ENCODE data around the genes LMBRD2 and NADK2.

DNA sequence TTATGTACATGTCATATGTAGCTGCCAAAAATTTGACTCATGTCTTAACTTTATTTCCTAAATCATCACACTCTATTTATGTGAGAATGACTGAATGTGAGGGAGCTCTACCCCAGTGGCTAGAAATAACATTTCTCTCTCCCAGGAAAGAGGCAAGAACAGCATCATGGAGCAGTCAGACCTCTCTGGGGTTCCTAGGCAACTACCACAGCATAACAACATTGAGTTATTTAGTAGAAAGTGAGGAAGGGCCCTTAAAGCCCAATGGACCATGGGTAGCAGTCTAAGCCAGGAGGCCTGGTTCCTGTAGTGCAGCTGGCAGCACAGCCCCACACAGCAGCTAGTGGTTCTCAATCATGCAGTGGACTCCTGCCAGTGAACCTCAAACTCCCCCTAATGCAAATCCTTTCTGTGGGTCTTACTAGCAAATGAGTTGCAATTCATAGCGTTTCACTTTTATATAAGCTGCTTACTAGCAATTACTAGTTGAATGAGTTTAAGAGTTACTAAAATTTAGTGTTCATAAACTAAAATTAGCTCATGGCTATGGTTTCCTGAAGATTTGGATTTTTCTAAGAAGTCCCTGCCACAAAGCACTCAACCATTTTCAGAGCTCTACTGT lies 55.4 kb downstream of the SPEF2 start:
- PRO-cap, 4 experiments: no peak in any of the 4 experiments
- RAMPAGE, long total RNA, 4 experiments: no peak in any of the 4 experiments

- PRO-cap, 4 experiments: peak in 4 of 4 experiments; most common plus-strand start chr5:35781259 (in 3)
- RAMPAGE, long total RNA, 4 experiments: no peak in any of the 4 experiments
These were observed 75.7 kb upstream of the IL7R start for GRCh38 chr5:35780910-35781381.

- PRO-cap, 4 experiments: no peak in any of the 4 experiments
- RAMPAGE, long total RNA, 4 experiments: no peak in any of the 4 experiments
These were observed 4.0 kb downstream of the IL7R start for GRCh38 chr5:35860669-35861195.

DNA sequence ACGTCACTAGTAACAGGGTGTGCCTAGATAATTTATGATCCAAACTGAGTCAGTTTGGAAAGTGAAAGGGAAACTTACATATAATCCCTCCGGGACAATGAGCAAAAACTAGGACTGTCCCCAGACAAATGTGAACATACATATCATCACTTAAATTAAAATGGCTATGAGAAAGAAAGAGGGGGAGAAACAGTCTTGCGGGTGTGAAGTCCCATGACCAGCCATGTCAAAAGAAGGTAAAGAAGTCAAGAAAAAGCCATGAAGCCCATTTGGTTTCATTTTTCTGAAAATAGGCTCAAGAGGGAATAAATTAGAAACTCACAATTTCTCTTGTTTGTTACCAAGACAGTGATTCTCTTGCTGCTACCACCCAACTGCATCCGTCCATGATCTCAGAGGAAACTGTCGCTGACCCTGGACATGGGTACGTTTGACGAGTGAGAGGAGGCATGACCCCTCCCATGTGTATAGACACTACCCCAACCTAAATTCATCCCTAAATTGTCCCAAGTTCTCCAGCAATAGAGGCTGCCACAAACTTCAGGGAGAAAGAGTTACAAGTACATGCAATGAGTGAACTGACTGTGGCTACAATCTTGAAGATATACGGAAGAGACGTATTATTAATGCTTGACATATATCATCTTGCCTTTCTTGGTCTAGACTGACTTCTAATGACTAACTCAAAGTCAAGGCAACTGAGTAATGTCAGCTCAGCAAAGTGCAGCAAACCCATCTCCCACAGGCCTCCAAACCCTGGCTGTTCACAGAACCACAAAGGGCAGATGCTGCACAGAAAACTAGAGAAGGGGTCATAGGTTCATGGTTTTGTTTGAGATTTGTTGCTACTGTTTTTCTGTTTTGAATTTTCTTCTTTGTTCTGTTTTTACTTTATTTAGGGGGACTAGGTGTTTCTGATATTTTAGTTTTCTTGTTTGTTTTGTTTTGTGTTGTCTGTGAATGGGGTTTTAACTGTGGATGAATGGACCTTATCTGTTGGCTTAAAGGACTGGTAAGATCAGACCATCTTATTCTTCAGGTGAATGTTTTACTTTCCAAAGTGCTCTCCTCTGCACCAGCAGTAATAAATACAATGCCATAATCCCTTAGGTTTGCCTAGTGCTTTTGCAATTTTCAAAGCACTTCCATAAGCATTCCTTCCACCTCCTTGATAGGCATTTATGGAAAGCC lies 20.8 kb downstream of the IL7R start:
- PRO-cap, 4 experiments: peak in 2 of 4 experiments; most common plus-strand start position 195 of the sequence (in 2)
- RAMPAGE, long total RNA, 4 experiments: no peak in any of the 4 experiments

DNA sequence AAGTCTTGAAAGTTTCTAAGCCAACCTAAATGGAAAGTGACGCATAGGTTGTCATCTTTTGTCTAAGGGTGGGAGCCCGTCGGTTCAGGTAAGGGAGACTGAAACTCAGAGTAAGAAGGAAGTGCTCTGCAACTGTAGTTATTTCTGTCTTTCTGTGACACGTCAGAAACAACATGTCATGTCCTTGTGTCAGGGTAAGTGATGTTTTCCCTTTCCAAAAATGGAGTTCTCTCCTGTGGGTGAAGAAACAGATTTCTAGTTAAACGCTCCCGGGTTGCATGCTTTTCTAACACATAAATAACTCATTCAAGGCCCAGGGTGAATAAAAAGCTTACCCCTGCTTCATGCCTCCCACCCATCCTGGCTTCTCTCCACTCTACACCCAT lies 33.6 kb downstream of the CAPSL start:
- PRO-cap, 4 experiments: peak in 1 of 4 experiments; most common minus-strand start position 100 of the sequence (in 1)
- RAMPAGE, long total RNA, 4 experiments: no peak in any of the 4 experiments

GRCh38 chr5:36079331-36079573 lies 12.6 kb upstream of the UGT3A2 start:
- PRO-cap, 4 experiments: no peak in any of the 4 experiments
- RAMPAGE, long total RNA, 4 experiments: no peak in any of the 4 experiments

DNA sequence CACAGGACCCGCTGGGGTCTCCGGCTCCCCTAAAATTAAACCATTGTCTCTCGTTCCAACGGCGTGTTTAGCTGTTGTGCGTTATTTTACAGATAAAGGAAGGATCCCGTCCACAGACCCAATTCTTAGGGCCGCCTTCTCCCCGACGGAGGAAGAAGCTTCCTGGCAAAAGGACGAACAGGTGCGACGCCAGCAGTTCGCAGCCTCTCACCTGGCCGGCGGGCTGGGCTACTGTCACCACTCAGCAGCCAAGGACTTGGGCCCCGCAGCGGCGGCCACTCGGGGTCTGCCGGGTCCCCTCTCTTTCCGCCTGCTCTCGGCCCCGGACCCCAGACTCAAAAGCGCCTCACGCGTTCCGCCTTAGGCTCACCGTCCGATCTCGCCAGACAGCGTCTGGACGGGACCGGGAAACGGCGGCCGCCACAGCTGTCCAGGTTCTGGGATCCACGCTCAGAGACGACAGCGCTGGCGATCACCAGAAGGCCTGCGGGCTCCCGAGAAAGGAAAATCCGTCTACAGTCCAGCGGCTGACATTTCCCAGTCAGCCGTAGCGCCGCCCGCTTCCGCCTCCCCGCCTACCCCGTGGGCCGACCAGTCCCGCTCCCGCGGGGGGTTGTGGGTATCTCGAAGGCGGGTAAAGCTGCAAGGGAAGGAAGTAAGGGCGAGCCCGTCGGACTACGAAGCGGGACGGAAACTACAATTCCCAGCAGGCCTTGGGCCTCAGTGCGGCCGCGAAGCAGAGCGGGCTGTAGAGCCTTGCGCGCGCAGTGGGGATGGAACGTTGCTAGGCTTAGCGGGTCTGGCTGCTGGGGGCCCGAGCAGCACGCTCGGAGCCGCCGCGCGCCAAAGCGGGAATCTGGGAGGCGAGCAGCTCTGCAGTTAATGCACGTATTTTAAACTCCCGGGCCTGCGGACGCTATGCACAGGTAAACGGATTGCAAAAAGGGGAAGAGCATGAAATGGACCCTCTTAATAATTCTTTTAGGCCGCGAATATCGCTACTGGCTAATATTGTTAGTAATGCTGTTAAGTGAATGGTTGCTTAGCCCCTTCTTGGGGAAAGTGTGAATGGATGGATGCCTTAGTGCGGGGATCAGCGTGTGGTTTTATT lies at the start of gene LMBRD2:
TSS of gene LMBRD2 (minus strand) at position 543 of the 1,111 bp plus-strand sequence.
- PRO-cap, 4 experiments: peak in 4 of 4 experiments; most common plus-strand start position 767 of the sequence (in 2); most common minus-strand start position 565 of the sequence (in 2)
- RAMPAGE, long total RNA, 4 experiments: start-site peak on the plus strand in 4 of 4 experiments, centred at positions 753 to 774 of the sequence, 80 to 117 reads per replicate; start-site peak on the minus strand in 1 of 4 experiments, centred at position 568 of the sequence, 511 reads per replicate

DNA sequence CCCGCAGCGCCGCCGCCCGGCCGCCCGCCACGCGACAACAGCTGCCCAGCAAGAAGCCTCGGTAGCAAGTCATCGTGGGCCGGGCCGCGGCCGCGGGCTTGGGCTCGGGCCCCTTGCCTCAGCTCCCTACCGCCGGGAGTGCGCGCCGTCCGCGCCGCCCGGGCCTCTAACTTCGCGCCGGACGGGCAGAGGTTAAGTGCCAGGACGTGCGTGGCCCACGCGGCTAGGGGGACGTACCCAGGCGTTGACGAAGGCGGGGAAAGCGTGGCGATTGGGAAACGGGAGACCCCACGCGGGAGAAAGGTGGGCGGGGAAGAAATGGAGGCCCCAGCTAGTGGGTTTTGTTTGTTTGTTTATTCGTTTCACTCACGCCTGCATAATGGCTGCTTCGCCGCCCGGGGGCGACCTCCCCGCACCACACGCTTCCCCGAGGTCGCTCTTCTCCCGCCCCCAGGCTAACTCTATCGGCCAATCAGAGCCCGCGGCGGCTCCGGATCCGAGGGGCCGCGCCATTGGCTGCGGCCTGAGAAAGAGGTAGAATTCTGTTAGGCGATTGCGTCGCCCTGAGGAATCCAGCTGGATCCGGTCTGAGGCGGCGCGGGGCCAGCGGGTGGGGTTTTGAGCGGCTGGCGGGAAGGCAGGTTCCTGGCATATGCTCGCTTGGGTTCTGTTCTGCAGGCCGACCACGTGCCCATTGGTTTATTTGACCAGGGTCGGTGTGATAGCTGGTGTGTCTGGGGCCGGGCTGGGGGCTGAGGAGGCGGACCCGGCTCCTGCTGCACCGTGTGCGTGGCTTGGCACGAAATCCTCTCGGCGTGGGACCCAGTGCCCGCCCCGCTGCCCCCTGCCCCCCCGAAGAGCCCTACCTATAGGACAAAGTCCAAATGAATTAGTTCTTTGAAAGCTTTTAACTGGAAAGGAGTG lies at the start of gene NADK2:
TSS of gene NADK2 (minus strand) at position 200 of the 924 bp plus-strand sequence.
- PRO-cap, 4 experiments: peak in 4 of 4 experiments; most common plus-strand start position 298 of the sequence (in 2); most common minus-strand start position 160 of the sequence (in 4)
- RAMPAGE, long total RNA, 4 experiments: no peak in any of the 4 experiments

DNA sequence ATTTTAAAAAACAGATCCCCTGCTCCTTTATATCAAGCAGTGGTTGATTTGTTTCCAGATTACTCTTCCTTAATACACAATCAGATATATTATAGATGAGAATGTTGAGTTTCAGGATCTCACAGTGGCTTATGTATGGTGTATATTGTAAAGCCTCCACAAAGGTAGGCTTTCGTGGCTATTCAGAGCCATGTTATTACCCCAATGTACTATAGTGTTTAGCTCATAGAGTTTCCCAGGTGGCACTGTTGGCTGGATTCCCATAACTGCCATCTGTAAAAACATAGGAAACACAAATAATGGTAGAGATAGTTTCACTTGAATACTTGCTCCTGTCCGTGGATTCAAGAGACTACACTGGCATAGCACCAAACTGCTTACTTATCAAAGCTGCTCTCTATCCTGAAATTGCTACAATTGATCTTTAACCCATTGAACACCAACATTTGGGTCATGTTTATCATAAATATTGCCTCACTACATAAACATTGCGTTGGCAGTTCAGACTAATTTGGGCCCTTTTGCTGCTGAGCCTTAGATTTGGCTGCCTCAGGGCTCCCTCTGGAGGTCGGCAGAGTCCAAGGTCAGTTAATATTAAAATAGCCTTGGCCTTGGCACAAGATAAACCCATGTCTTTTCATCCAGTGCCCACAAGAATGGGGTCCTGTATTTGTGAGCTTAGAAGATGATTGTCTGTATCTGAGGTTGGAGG lies 3.8 kb upstream of the RANBP3L start:
- PRO-cap, 4 experiments: no peak in any of the 4 experiments
- RAMPAGE, long total RNA, 4 experiments: no peak in any of the 4 experiments

DNA sequence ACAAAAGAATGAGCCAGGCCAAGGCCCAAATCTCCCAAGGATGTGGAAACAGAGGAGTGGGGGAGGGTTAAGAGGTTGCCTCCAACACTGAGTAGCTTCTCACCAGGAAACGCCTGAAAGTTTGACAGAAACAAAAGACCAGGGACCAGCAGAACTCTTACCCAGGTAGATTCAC lies 12.6 kb downstream of the SLC1A3 start:
- PRO-cap, 4 experiments: no peak in any of the 4 experiments
- RAMPAGE, long total RNA, 4 experiments: no peak in any of the 4 experiments

DNA sequence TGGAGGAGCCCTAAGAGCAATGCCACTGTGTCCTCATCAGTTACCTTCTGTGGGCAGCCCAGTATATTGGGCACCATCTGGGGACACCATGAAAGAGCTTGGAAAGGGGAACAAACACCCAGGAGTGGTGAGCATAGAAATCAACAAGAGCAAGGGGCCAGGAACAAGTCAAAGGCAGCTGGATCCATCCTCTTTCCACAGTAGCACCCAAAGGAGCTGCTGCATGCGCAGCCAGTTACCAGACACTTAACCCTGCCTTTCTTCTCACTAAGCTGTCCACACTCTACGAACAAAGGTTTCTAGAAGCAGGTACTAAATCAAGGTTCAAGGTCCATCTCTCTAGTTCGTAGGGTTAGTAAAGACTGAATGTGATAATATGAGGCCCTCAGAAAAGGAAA lies 121.3 kb upstream of the NIPBL start:
- PRO-cap, 4 experiments: no peak in any of the 4 experiments
- RAMPAGE, long total RNA, 4 experiments: no peak in any of the 4 experiments

- PRO-cap, 4 experiments: no peak in any of the 4 experiments
- RAMPAGE, long total RNA, 4 experiments: no peak in any of the 4 experiments
These were observed 158.3 kb downstream of the NIPBL start for GRCh38 chr5:37034789-37035349.

DNA sequence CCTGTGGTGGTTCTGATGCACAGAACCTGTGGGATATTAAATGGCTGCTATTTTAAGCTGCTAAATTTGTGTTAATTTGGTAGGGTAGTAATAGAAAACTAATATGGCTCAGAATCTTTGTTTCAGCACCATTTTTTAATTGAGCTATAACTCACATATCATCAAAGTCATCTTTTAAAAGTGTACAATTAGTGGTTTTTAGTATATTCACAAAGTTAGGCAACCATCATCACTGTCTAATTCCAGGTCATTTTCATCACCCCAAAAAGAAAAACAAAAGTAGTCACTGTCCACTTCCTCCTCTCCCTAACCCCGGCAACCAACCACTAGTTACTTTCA lies 51.6 kb downstream of the CPLANE1 start:
- PRO-cap, 4 experiments: no peak in any of the 4 experiments
- RAMPAGE, long total RNA, 4 experiments: no peak in any of the 4 experiments

DNA sequence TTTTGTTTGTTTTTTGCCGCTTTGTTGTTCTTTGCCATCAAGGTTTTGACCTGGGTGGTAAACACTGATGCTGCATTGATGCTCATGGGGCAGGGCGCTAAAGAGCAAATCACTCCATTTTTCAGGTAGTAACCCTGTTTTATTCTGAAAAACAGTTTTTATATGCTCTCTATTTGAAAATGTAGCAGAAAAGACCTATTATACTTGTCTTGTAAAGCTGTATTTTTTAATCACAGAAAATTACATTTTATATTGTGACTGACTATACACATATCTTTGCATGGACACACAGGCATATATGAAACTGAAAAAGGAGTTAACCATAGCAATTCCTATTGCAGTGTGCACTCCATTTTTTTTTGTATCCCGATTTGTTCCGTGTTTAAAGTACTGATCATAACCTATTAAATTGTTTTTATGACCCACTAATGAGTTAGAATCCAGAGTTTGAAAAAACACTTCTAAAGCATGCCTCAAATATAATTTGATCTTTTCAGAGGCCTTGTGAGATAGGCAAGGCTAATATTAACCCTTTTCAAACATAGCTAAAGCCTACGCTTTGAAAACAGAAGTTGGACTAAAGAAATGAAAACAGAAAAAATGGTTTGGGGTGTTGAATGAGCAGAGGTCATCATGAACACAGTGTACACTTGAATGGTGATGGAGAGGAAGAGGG lies 219.4 kb downstream of the GDNF start:
- PRO-cap, 4 experiments: no peak in any of the 4 experiments
- RAMPAGE, long total RNA, 4 experiments: no peak in any of the 4 experiments

DNA sequence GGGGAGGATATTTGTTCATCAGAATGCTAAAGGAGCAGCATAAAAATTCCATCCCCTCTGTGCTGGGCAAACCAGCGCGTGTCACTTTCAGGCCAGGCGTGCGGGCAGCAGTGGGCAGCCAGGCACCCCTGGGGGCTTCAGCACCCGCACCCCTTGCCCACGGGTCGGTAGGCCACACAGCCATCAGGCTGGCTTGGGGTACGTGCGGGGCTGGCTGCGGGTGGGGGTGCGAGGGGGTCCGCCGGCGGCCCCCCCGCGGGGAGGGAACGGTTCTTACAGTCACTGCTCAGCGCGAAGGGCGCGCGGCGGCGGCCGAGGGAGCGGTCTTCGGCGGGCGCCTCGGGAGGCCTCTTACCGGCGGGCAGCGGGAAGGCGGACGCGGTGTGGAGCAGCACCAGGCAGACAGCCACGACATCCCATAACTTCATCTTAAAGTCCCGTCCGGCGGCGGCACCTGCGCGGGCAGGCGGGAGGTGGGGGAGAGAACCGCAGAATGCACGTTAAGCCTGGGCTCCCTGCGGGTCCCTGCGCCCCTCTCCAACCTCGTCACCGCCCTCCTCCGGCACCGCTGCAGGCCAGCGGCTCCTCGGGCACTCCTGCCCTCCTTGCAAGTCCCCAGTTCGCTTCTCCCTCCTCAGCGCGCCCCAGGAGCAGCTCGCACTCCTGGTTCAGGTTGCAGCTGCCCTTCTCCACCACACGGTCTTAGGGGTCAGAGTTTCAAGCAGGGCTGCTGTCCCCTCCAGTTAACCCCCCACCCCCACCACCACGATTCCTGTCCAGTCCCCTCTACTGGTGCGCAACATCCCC lies 5.3 kb downstream of the GDNF start:
- PRO-cap, 4 experiments: no peak in any of the 4 experiments
- RAMPAGE, long total RNA, 4 experiments: no peak in any of the 4 experiments

- PRO-cap, 4 experiments: no peak in any of the 4 experiments
- RAMPAGE, long total RNA, 4 experiments: no peak in any of the 4 experiments
These were observed 112.2 kb upstream of the GDNF start for GRCh38 chr5:37952037-37952347.

- PRO-cap, 4 experiments: no peak in any of the 4 experiments
- RAMPAGE, long total RNA, 4 experiments: no peak in any of the 4 experiments
These were observed 91.5 kb downstream of the LIFR start for GRCh38 chr5:38464909-38465467.

GRCh38 chr5:38554709-38555354 lies 1.6 kb downstream of the LIFR start:
- PRO-cap, 4 experiments: no peak in any of the 4 experiments
- RAMPAGE, long total RNA, 4 experiments: no peak in any of the 4 experiments

GRCh38 chr5:39031444-39031885 lies 42.7 kb downstream of the RICTOR start:
- PRO-cap, 4 experiments: no peak in any of the 4 experiments
- RAMPAGE, long total RNA, 4 experiments: no peak in any of the 4 experiments

DNA sequence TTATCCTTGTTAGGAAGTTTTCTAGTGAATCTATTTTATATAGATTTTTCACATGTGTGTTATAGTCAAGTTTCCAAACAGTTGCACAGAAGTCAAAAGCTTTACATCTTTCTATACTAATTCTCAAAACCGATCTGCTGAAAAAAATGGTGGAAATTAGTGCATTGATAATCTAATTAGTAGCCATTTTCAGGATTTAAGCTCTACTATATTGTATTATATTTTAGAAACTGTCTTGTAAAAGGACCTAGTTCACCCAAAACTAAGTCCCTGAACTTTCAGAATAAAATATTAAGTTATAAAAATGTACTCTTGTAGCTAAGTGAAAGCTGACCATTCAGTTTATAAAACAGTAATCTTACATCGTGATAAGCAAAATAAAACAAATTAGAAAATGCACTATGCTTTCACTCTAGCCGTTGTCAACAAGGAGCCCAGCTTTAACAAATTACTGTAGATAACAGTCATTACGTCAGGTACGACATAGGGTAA lies 1.5 kb downstream of the RICTOR start:
- PRO-cap, 4 experiments: no peak in any of the 4 experiments
- RAMPAGE, long total RNA, 4 experiments: no peak in any of the 4 experiments